ENCODE results near the genes RASL11A and CDX2.

GRCh38 chr13:27044946-27045603 lies 126.5 kb downstream of the USP12 start:
- RRBS: no CpG with 5 or more reads among the region's 11 CpGs

DNA sequence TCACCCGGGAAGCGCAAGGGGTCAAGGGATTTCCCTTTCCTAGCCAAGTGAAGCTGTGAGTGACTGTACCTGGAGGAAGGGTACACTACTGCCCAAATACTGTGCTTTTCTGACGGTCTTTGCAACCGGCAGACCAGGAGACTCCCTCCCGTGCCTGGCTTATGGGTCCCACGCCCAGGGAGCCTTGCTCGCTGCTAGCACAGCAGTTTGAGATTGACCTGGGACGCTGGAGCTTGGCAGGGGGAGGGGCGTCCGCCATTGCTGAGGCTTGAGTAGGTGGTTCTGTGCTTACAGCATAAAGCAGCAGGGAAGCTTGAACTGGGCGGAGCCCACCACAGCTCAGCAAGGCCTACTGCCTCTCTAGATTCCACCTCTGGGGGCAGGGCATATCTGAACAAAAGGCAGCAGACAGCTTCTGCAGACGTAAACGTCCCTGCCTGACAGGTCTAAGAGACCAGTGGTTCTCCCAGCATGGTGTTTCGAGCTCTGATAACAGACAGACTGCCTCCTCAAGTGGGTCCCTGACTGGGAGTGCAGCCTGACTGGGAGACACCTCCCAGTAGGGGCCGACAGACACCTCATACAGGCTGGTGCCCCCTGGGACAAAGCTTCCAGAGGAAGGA lies 45.8 kb downstream of the USP12 start:
- RRBS: no CpG with 5 or more reads among the region's 15 CpGs

DNA sequence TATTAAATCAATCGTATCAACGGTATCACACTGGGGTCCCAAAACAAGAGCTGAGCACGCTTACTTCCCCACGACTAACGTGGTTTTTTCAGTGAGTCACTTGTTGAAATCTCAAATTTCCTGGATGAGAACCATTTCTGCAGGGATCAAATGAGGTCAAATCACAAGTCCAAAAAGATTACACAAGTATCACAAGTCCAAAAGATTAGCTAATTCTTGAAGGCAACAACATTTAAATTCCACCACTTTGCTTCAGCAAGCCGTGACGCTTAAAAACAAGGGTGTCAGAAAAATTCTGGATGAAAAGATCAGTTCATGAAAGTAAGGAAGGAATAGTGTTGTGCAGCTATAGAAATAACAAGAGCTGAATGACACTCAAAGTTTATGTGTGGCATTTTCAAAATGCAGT lies 40.9 kb downstream of the USP12 start:
- RRBS: no CpG with 5 or more reads among the region's 7 CpGs

GRCh38 chr13:27149273-27150025 lies 22.2 kb downstream of the USP12 start:
- RRBS: no CpG with 5 or more reads among the region's 10 CpGs

DNA sequence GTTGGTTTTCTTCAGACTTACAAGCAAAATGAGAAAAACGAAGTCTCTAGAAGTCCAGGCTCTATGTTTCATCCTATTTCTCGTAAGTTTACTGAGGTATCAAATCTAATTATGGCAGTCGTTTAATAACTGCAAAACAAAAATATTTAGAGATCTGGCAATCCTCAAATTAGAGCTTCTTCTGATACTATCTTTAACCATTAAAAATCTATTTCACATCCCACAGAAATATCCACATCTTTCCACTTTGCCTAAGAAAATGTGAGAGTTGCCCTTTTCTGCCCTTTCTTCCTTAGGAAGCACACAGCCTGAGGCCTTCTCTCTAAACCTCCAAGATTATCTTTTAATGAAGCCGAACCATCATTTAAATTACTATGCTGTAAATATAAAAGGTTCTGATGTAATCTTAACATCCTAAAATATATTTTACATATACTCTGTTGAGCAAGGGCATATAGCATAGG lies 17.7 kb downstream of the USP12 start:
- RRBS: no CpG with 5 or more reads among the region's 4 CpGs

DNA sequence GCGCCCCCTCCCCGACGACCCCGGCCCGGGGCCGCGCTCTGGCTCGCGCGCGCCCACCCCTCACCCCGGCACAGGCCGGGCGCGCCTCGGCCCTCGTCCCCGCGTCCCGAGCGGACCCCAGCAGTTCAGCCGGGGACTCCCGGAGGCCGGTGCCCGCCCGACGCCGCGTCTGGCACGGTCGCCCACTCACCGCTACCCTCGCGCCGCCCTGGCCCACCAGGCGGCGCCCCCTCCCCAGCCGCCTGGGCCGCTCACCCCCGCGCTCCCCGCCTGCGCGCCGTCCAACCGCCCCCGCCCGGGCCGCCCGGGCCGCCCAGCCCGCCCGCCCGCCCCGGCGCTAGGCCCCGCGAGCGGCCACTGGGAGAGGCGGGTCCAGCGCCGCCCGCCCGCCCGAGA lies 456 bp downstream of the USP12 start:
- RRBS: 2% methylated on average over 33 of the region's 65 CpGs

GRCh38 chr13:27258019-27258918 lies 6.9 kb downstream of the RPL21 start:
- RRBS: no CpG with 5 or more reads among the region's 9 CpGs

GRCh38 chr13:27270399-27271694 lies at the start of gene RASL11A:
TSS of gene RASL11A (plus strand) at chr13:27270830.
- RRBS: 1% methylated on average over 64 of the region's 116 CpGs

- RRBS: 76% methylated on average over 2 of the region's 8 CpGs
Measured at GRCh38 chr13:27482804-27483438, 32.6 kb upstream of the MTIF3 start.

DNA sequence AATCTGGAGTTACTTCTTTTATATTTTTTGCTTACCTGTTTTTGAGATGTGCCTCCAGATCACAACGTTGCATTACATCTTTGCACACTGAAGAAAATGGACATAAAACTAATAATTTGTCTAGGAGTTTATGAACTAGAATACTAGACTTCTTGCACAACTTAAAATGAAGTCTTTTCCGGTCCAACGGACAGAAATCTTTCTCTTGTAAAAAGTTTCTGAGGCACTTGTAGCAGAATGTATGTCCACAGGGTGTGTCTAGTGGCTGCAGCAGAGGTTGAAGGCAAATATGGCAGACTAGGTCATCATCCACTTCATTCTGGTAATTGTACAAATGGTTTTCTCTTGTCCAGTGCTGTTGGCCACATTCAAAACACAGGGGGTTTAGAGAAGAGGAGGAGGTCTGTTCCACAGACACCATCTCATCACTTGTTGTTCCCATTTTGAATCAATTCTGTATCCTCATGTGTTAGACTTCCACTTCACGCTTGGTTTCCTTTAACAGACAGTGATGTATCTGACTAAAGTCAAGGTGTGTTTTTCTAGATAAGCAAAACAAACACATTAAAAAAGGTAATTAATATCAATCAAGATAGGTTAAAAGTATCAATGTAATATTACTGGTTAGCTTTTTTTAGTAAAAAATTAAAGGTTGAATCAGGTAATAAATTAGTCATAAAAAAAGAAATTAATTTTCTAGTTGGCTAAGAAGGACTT lies 38.9 kb downstream of the LNX2 start:
- RRBS: no CpG with 5 or more reads among the region's 4 CpGs

DNA sequence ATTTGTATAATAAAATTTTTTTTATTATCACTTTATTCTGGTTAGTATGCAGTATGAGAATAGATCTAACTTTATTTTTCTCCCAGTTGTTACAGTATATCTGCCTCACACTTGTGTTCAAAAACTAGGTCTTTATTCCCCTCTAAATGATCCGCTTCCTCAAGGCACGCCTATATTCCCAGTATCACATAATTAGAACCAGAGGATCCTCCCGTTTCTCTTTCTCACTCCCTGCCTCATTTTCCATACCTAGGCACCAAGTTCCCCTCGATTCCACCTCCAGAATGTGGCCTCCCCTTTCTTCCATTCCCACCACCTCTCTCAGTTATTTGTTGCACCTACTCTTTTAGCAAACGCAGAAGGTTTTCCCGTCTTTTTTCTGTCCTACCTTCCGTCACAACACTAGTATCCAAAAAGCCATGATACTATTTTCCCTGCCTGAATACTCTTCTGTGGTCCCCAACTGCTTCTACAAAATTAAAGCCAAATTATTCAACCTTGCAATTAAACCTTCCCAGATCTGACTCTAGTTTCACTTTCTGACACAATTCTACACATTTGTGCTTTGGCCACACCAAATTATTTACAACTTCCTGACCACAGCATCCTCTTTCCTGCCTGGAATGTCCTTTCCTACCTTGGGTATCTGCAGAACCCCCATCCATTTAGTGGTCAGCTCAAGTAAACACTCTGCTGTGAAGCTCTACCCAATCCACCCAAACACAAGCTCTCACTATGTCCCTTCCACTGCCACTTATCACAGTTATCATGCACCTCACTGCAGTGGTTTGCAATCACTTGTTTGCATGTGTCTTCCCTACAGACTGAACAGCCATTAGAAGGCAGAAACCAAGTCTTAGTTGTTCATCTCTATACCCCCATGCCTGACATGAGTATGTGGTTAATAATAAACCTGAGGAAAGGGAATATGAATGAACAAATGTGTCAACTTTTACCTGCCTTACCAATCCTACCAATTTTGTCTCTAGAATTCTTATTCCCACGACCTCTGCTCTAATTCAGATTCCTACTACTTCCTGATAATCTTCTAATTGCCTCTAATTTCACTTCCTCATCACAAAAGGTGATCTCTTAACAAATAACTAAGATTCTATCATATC lies 25.4 kb downstream of the LNX2 start:
- RRBS: no CpG with 5 or more reads among the region's 8 CpGs

DNA sequence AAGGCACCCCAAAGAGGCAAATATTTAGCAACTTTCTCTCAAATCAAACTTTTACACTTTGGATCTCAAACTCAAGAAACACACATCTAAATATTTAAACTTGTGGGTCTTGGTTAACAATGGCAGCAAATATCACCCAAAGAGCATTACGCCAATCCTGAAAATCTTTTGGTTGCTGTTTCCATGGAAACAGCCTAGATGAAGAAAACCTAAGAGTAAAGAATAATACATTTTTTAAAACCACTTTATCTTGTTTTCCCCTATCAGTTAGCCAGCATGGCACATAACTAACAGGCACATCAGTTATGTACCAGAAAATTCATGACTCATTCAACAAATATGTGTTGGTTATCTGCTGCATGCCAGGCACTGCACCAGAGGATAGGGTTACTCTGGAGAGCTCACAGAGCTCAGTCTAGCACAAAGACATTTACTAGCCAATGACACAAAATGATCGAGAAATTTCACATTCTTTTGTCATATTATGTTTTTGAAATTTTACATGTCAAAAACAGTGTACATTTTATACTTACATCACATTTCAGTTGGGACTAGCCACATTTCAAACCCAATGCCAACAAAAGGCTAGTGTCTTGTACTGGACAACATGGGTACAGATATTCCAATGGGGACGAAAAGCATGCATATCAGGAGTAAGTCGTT lies 20.4 kb downstream of the LNX2 start:
- RRBS: no CpG with 5 or more reads among the region's 4 CpGs

DNA sequence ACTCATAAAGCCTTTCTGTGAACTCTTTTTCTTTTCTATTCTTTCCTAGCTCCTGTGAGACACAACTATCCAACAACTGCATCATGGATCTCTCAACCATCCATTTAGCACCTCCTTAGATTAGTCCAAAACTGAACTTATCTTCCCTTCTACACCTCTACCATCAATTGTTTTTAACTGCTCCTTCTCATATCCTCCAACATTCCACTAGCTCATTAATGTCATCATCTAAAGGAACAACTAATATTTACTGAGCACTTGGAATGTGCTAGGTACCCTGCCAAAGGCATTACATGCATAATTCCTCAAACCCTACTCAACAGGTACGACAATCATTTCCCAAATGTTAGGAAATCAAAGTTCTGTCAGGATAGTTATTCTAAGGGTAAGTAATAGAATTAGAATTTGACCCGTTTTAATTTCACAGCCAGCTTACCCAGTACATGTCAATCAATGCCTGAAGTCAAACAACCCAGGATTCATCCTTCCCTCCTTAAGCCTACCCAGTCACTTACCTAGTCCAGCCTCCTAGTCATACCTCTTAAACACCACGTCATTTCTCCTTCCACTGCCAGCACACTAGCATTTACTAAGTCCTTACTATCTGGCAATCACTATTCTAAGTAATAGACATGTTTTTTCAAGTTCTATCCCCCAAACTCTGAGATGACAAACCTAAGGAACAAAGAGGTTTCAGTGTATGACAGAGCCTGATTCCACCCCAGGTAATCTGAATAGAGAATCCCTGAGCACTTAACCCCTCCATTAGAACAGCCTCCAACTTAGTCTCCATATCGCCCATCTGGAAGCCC lies 2.4 kb downstream of the LNX2 start:
- RRBS: no CpG with 5 or more reads among the region's 4 CpGs

- RRBS: no CpG with 5 or more reads among the region's 6 CpGs
Measured at GRCh38 chr13:27727488-27727807, 64.8 kb upstream of the GSX1 start.

GRCh38 chr13:27960164-27960719 lies 8.9 kb downstream of the CDX2 start:
- RRBS: 4% methylated on average over 24 of the region's 38 CpGs

- RRBS: no CpG with 5 or more reads among the region's 38 CpGs
Measured at GRCh38 chr13:27969083-27970038, at the start of gene CDX2. TSS of gene CDX2 (minus strand) at chr13:27969315.

DNA sequence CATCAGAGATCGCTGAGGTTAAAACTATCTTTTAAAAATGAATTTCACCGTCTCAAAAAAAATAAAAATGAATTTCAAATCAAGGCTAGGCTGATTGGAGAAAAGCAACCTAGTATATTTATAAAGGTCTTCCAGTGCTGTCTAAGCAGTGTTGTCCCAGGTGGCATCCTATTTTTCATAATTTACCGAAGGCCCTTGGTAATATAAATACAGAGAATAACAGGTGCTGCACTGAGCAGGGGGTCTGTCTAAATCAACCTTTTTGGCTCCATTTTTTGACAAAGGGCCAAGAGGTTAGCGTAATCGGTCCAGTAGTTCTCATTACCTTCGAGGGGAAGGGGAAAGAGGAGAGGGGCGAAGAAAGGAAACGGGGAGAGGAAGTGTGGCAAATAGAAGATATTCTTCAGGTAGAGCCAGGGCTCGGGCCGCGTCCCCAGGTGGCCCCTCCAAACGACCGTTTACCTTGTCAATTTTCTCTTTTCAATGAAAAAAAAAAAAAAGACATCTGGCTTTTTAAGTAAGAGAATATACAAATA lies 790 bp upstream of the PAN3 start:
- RRBS: no CpG with 5 or more reads among the region's 13 CpGs

DNA sequence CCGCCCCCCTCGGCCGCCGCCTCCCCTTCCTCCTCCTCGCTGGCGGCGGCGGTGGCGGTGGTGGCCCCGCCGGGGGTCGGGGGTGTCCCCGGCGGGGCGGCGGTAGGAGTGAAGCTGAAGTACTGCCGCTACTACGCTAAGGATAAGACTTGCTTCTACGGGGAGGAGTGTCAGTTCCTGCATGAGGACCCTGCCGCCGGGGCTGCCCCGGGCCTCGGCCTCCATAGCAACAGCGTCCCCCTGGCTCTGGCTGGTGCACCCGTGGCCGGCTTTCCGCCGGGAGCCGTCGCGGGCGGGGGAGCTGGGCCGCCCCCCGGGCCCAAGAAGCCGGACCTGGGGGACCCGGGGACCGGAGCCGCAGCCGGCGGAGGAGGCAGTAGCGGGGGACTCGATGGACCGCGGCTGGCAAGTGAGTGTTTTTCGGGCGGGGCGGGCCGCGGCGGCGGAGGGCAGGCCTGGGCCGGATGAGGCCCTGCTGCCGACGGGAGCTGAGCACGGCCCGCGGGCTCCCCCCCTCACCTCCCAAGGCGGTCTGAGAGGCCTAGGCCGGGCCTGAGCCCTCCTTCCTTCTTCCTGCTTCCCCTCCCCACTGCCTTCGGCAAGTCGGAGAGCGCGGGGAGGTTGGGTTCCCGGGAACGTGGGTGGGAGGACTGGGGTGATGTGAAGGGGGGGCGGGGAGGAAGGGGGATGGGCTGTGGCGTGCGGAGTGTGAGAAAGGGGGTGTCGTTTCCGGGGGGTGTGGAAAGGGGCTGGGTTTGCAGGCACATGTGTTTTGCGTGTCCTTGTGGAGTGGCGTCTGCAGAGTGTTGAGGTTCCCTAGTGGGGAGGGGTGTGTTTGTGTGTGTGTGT lies 558 bp downstream of the PAN3 start:
- RRBS: 1% methylated on average over 43 of the region's 72 CpGs

GRCh38 chr13:28302522-28303260 lies 164.3 kb downstream of the PAN3 start:
- RRBS: no CpG with 5 or more reads among the region's 16 CpGs

GRCh38 chr13:28394357-28394965 lies 100.5 kb downstream of the FLT1 start:
- RRBS: no CpG with 5 or more reads among the region's 5 CpGs